T47D (cell line): ENCODE results near the genes VEGFC, WWC2 and STOX2.

DNA sequence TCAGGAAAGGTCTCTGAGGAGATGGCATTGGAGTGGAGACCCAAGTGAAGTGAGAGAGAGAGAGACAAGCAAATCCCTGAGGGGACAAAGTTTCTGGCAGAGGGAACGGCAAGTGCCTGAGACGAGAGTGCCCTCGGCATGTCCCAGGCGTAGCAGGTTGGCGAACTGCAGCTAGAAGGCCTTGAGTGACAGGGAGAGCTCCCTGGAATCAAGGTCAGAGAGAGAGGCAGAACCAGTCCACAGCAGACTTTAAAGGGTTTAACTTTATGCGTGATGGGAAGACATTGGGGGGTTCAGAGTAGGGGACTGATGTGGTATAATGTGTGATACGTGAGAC lies 150.3 kb upstream of the HAND2 start:
- RRBS = no CpG with 5 or more reads among the region's 7 CpGs

- RRBS = no CpG with 5 or more reads among the region's 7 CpGs
Measured at GRCh38 chr4:174523705-174524640, 1.7 kb upstream of the HPGD start.

DNA sequence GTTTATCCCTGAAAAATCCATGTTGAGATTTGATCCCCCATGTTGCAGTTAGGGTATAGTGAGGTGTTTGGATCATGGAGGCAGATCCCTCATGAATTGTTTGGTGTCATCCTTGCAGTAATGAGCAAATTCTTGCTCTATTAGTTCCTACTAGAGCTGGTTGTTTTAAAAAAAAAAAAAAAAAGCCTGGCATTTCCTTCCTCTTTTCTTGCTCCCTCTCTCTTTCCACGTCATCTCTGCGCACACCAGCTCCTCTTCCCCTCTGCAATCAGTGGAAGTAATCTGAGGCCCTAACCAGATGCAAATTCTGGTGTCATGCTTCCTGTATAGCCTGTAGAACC lies 24.4 kb downstream of the WDR17 start:
- RRBS = no CpG with 5 or more reads among the region's 2 CpGs

- RRBS = no CpG with 5 or more reads among the region's 6 CpGs
Measured at GRCh38 chr4:176229414-176230218, 34.2 kb upstream of the SPATA4 start.

DNA sequence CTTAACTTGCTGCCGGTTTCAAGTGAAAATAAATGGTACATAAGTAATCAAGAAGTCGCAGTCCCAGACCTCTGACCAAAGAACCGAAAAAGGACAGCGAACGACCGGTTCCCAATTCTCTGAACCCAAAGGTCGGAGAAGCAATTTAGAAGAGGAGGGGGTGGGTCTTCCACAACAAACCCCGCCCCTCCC lies 267 bp upstream of the SPCS3 start:
- RRBS = under 1% methylated on average over 5 of the region's 8 CpGs

GRCh38 chr4:176781822-176782161 lies 10.9 kb downstream of the VEGFC start:
- RRBS = no CpG with 5 or more reads among the region's 4 CpGs

GRCh38 chr4:176788872-176789357 lies 3.8 kb downstream of the VEGFC start:
- RRBS = no CpG with 5 or more reads among the region's 7 CpGs

DNA sequence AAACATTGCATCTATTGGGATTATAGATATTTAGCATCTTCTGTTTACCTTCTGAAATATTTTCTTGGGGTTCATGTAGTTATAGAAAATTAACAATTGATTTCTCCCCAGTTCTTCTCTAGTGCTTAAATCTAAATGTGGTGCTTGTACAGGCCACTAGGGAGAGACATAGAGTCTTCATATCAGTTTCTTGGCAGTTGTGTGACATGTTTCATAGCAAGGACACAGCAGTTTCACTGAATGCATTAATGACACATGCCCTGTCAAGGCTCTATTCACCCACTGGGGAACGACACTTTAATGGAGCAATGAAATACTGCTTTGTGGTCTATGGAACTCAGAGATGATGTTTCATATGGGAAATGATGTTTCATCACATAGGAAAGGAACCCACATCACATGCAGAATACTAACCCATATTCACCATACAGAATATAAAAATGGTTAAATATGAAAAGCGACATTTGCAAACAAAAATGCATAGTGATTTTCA lies 2.8 kb downstream of the VEGFC start:
- RRBS = no CpG with 5 or more reads among the region's 2 CpGs

DNA sequence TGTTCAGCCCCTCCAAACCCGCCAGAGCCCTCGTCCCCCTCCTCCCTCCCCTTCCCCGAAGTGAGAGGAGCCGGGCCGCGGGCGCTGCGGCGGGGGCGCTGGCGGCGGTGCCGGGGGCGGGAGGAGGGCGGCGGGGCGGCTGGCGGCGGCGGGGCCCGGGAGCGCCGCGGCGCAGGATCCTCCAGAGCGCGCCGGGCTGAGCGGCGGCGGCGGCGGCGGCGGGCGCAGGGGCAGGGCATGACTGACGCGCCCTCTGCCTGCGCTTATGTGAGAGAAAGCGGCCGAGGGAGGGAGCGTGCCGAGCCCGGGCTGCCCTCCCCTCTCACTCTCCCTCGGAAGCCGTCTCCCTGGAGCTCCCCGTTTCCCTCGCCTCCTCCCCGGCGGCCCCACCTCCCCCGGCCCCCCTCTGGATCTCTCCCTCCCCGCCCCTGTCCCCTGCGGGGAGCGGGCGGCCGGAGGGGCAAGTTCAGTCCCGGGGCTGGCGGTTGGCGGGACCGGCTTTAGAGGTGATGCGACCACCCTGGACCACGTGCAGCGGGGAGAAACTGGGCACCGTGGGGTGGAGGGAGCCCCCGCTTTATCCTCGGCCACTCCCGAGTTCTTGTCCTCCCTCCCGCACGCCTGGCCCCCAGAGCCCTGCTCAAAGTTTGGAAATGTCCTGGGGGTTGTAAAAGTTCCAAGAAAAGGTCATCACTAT lies at the start of gene VEGFC:
VEGFC (minus strand) TSS at position 239 of the 697 bp plus-strand sequence.
- RRBS = 3% methylated on average over 47 of the region's 69 CpGs

DNA sequence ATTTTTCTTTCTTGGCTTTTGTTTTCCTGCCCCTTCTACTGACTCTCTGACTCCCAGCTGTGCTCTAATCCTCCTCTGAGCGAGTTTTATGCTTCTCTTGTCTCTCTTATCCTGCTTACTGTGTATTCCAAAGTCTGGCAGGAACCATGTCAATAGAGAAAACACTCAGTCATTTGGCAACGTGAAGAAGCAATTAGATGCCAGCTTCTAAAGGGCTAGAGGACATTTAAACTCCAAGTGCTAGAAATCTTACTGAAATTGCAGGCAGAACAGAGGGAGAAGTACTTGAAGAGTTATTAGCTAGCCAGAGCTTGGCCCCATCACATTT lies 984.6 kb upstream of the TENM3 start:
- RRBS = no CpG with 5 or more reads among the region's 2 CpGs

- RRBS = no CpG with 5 or more reads among the region's 6 CpGs
Measured at GRCh38 chr4:182560162-182560827, 317.1 kb downstream of the TENM3 start.

GRCh38 chr4:182917050-182917202 lies 260 bp downstream of the DCTD start:
- RRBS = no CpG with 5 or more reads among the region's 21 CpGs

GRCh38 chr4:183098725-183099803 lies at the start of gene WWC2:
Gene WWC2, plus strand, starts transcription at chr4:183099257.
- RRBS = 1% methylated on average over 45 of the region's 135 CpGs

- RRBS = no CpG with 5 or more reads among the region's 15 CpGs
Measured at GRCh38 chr4:183289243-183289773, 30.8 kb downstream of the CLDN22 start.

DNA sequence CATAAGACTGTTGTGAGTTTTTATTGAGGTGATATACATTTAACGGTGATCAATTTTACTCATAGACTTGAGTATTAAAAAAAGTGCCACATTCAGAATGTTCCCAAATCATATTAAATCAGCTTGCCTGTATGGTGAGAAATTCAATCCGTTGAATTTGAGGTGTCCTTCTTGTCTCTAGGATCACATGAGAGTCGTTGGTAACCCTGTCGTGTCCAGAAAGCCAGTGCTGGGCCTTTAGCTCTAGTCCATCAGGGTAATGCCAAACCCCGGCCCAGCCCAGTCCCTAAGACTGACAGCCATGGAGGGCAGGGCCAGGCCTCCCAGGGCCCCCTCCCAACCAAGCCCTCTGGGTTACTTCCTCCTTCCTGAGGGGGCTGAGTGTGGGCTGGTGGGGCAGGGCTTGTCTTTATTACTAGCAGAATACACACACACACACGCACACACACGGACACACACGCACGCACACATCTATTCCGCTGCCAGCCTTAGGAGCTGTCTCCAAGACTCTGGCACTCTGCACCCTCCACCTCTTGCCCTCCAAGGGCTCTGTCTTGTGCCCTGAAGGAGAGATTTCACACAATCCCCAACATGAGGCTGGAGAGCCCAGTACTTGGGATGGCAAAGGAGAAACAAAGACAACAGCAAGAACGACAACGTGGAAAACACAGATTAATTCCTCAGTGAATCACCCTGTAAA lies 35.7 kb upstream of the CDKN2AIP start:
- RRBS = no CpG with 5 or more reads among the region's 12 CpGs

- RRBS = no CpG with 5 or more reads among the region's 9 CpGs
Measured at GRCh38 chr4:183430562-183431099, 13.8 kb upstream of the CDKN2AIP start.

- RRBS = no CpG with 5 or more reads among the region's 17 CpGs
Measured at GRCh38 chr4:183552186-183552814, 47.4 kb downstream of the ING2 start.

DNA sequence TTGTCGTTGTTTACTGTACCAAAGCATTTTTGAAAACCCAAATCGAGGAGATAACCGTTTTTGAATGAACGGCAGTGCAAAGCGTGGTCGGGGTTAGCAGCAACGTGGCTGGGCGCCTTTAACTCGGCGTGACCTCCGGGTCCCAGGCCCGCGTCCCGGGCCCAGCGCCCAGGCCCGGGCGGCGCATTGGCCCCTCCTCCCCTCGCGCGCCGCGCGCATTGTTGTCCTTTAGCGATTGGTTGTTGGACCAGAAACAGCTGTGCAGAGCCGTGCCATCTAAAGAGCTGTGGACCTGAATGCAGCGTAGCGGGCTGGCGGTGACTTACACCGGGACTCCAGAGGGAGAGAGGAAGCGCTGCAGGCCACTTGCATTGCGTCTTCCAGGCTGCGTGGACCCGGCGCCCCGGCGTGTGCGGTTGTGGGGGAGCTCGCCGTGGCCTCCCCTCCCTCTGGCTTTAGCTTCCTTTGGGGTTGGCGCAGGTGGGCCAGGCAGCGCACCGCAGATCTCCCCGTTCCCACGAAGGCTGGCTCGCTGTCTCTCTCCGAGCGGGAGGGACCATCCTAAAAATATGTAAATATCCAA lies at the start of gene STOX2:
STOX2 (plus strand) TSS at position 250 of the 583 bp plus-strand sequence.
- RRBS = 65% methylated on average over 5 of the region's 48 CpGs

GRCh38 chr4:184009748-184010382 lies 104.8 kb downstream of the STOX2 start:
- RRBS = 82% methylated on average over 3 of the region's 21 CpGs

DNA sequence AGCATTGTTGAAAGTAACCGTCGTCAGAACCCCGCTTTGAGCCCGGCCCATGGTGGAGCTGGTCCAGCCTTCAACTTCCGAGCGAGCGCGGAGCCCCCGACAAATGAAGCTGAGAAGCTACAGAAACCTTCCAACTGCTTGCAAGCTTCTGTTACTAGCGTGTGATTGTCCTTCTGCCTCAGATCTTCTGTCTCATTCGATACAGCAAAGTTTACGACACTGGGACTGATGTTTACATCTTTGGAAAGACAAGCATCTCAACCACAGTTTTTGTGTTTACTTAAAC lies 112.0 kb downstream of the STOX2 start:
- RRBS = no CpG with 5 or more reads among the region's 12 CpGs